ENCODE results near the gene DYNC1I2.

DNA sequence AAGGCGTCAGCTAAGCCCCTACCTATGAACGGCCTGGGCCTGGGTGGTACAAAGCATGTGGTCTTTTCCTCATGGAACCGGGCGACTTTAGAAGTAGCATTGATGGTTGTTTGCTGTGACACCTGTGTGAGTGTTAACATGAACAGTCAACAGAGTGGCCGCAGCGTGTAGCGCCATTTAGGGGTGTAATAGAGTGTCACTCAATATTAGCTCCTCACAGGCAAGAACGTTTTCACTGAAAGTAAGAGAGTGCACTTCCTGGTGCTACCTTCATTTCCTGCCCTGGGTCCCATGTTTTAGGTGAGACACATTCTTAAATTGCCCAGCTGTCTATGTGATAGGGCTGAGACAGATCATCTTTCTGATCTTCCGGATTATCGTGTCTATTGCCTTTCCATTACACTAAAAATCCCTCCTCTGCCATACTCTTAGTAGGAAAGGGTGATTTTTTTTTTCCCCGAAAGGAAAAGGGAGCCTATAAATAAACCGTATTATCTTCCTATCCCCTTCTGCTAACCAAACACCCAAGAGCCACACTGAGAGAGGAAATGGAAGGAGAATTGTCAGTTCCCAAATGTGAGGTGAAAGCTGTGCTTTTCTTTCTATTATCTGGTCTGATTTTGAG lies 1.3 kb downstream of the GORASP2 start:
- RRBS, 2 experiments = no CpG with 5 or more reads among the region's 12 CpGs

DNA sequence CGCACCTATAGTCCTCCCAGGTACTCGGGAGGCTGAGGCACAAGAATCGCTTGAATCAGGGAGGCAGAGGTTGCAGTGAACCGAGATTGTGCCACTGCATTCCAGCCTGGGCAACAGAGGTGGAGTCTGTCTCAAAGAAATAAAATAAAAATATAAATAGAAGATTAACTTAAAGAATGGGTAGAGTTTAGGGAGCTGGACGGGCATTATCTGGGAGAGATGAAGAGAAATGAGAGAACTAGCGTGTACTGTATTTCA lies 18.9 kb downstream of the GORASP2 start:
- RRBS, 2 experiments = no CpG with 5 or more reads among the region's 6 CpGs

GRCh38 chr2:171687105-171687595 lies at the start of gene DYNC1I2:
TSS of gene DYNC1I2 (plus strand) at chr2:171687469.
- RRBS, 2 experiments = no CpG with 5 or more reads among the region's 21 CpGs

DNA sequence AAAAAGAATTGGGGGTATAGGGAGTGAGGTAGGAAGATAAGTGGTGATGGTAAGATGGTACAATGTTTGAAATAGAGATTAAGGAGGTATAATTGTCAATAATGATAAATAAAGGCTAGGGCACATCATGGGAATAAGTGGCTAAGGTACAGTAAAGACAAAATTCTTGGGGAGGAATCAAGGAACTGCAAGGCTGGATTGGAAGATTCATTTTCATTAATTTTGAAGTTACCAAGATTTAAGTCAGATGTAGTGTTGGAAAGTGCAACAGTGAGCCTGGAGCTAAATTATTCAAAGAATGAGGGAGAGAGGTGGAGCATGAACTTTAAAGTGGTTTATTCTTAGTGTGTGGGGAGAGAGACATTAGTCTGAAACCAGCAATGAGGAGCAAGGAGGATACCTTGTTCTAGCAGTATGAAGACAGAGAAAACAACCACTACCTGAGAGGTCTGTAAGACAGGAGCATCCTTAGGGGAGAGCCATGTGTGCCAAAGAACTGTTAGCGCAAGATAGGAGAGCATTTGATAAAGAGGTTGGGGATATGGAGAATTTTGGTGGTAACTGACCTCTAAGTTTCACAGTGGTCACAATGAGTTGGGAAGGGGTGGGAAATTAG lies 13.7 kb downstream of the HAT1 start:
- RRBS, 2 experiments = no CpG with 5 or more reads among the region's 1 CpG

GRCh38 chr2:172106058-172107009 lies 3.6 kb upstream of the DLX2 start:
- RRBS, 2 experiments = 73 to 79% methylated on average over 11 of the region's 47 CpGs

DNA sequence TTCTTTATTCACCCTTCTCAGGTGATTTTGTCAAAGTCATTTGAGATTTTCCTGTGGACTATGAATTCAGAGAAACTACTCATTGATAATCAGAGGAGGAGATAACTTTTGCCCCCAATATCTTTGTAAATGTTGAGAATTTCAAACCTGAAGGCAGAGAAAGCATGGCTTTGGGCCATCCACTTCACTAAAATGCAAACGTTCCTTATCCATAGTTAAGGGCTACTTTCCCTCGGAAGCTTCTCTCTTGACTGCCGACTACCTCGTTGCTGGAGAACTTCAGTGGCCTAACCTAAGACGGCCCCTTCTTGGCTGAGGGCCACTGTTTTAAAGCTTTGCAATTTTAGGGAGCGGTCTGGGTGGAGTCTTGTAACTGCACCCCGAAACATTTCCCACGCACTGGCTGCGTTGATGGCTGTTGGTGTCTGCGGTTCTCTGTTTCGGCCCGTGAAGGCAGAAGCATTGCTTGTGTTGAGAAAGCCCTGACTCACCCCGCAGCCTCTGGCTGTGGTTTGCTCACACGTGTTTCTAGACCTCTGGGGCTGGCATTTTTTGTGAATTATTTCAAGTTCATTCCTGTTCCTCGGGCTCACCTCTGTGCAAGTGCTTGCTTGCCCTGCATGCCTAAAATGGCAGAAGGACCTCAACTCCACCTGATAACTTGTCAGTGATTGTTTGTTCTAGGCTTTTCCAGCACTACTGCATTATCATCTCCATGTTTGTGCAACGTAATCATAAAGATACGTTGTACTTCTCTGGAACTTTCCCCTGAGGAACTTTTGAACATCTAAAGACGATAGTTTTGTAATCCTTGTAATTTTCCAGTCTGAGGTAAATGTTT lies 94.1 kb upstream of the DLX2 start:
- RRBS, 2 experiments = no CpG with 5 or more reads among the region's 18 CpGs

- RRBS, 2 experiments = no CpG with 5 or more reads among the region's 16 CpGs
These were observed 97.4 kb upstream of the ITGA6 start for GRCh38 chr2:172329691-172330760.

GRCh38 chr2:172427079-172427253 lies 420 bp upstream of the ITGA6 start:
- RRBS, 2 experiments = no CpG with 5 or more reads among the region's 5 CpGs

- RRBS, 2 experiments = no CpG with 5 or more reads among the region's 4 CpGs
These were observed 50.5 kb upstream of the PDK1 start for GRCh38 chr2:172505182-172505973.

GRCh38 chr2:172556839-172557234 lies 947 bp downstream of the PDK1 start:
- RRBS, 2 experiments = no CpG with 5 or more reads among the region's 4 CpGs

- RRBS, 2 experiments = no CpG with 5 or more reads among the region's 5 CpGs
These were observed 51.5 kb downstream of the PDK1 start for GRCh38 chr2:172607205-172607900.

- RRBS, 2 experiments = no CpG with 5 or more reads among the region's 8 CpGs
These were observed 9.5 kb upstream of the RAPGEF4 start for GRCh38 chr2:172726015-172726704.

DNA sequence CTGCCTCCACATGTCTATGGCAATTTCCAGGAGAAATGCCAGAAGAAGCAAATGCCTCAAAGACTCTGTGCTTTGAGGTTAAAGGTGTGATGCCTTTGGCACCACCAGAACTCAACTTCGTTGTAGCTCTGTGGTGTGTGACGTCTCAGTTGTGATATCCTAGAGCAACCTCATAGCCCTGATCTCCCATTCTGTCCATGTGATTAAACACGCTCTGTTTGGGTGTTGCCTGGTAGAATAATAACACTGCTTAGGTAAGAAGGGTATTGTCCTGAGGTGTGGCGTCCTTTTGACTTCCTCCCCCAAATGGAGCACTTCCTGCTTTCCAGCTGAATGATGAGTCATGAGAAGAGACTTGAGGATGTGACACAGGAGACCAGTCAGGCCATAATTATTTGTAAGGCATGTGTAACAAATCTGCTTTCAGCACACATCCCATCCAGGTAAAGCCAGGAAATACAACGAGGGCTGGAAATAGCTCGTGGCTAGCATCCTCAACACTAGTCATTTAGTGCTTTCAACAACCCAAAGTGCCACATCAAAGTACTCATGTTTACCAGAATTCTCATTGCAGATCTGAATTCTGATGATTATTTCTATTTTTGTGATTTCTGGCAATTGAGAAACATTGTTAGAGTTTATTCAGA lies 100.8 kb downstream of the RAPGEF4 start:
- RRBS, 2 experiments = no CpG with 5 or more reads among the region's 6 CpGs

DNA sequence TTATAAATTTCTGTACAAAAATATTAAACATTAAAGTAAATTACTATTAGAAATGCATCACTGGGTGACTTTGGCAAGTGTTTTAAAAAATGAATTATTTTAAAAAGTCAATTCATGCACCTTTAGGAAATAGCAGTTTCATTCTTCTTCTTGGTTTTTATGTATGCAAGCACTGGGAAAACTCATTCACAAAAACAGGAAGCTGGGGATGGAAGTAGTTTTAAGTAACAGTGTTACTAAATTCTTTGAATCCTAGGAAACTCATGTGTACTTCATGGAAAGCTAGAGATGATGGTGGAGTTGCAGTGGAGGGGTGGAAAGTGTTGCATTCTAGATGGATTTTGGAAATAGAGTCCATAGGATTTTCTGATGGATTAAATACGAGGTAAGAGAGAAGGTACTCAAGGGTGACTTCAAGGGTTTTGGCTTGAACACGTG lies 142.7 kb upstream of the MAP3K20 start:
- RRBS, 2 experiments = no CpG with 5 or more reads among the region's 2 CpGs

GRCh38 chr2:173076153-173076970 lies 716 bp downstream of the MAP3K20 start:
- RRBS, 2 experiments = 12 to 13% methylated on average over 41 of the region's 75 CpGs

GRCh38 chr2:173159583-173160405 lies 84.1 kb downstream of the MAP3K20 start:
- RRBS, 2 experiments = no CpG with 5 or more reads among the region's 1 CpG

DNA sequence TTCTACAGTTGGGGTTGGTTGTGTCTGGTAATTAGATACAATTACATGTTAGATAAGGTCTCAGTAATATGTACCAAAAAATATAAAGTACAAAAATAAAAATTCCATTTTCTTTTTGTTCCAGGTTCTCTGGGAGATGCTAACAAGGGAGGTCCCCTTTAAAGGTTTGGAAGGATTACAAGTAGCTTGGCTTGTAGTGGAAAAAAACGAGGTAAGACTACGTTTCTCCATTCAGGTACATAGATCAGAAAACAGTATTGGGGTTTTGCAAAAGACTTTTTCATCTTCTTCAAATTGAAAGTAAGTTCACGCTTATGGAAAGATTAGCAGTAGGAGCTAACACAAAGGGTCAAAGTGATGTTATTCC lies 122.2 kb downstream of the MAP3K20 start:
- RRBS, 2 experiments = no CpG with 5 or more reads among the region's 3 CpGs

GRCh38 chr2:173954586-173955151 lies 10.5 kb downstream of the SP3 start:
- RRBS, 2 experiments = no CpG with 5 or more reads among the region's 3 CpGs

DNA sequence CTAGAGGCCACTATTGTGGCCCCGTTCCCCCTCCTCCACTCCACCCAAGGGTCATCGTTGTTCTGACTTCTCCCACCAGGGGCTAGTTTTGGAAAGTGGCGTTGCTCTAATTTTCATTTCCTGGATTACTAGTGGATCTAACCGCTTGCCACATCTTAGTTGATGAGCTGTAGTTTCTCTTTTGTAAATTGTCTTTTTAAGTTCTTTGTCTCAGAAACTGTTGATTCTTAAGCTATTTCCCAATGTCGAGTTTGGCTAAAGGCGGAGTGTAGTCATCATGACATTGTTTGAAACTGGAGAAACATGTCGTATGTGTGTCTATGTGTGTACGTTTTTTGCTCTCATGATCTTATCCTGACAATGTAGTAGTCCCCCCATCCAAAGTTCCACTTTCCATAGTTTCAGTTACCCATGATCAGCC lies 70.9 kb upstream of the SP3 start:
- RRBS, 2 experiments = no CpG with 5 or more reads among the region's 8 CpGs

All from LNCaP clone FGC (cell line).